Mesangial cell (primary cell): ENCODE results near the genes C3orf62 and RHOA.

DNA sequence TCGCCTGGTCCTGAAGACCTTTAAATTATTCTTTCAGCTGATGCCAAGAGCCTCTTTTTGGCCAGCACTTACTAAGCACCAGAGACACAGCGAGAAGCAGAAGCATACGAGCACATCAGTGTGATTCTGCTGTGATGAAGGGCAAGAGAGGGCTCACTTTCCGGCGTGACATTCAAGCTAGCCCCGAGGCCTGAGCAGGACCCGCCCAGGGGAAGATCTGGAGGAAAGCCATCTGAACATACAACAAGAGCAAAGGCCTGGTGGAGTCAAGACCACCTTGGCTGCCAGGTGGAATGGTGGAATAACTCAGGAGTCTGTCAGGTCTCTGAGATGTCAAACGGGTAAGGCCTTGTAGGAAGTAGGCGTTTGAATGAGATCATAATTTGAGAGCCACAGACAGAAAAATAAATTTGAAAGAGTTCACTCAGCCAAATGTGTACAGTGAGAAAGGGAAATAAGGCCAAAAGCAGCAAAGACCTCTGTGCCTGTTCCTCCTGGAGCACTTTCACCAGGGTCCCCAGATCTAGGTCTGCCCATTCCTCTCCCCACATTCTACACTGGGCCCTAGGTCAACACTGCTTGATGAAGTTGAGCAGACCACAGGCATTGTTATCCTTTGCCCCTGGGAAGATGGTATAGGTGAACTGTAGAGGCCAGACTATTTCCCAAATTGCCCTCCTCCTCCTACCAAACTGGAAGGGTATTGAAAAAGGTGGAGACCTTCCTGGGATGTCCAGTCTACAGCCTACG lies 569 bp upstream of the PRKAR2A start:
- RAMPAGE, long total RNA = no peak

DNA sequence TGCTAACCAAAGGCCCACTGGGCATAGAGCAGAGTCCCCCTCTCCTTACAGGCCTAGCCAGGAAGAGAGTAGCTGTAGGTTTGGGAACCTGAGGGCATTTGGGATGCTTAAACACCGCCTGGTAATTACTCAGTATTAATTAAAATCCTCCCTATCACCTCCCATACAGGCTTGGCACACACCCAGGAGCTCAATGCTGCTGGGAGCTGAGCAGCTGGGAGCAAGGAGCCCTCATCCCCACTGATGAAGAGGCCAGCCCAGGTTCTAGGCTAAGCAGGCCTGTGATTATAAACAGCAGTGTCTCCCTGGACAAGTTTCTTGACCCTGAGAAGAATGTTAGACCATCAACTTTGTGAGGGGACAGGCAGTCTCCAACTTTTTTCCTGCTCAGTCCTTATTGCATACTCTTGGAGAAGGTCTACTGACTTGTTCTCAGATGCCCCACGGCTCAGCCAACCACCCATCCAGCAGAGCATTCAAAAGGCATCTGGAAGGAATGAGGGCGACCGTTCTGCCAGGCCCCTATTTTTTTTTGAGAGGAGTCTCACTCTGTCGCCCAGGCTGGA lies 1.2 kb upstream of the PRKAR2A start:
- RAMPAGE, long total RNA = no peak

DNA sequence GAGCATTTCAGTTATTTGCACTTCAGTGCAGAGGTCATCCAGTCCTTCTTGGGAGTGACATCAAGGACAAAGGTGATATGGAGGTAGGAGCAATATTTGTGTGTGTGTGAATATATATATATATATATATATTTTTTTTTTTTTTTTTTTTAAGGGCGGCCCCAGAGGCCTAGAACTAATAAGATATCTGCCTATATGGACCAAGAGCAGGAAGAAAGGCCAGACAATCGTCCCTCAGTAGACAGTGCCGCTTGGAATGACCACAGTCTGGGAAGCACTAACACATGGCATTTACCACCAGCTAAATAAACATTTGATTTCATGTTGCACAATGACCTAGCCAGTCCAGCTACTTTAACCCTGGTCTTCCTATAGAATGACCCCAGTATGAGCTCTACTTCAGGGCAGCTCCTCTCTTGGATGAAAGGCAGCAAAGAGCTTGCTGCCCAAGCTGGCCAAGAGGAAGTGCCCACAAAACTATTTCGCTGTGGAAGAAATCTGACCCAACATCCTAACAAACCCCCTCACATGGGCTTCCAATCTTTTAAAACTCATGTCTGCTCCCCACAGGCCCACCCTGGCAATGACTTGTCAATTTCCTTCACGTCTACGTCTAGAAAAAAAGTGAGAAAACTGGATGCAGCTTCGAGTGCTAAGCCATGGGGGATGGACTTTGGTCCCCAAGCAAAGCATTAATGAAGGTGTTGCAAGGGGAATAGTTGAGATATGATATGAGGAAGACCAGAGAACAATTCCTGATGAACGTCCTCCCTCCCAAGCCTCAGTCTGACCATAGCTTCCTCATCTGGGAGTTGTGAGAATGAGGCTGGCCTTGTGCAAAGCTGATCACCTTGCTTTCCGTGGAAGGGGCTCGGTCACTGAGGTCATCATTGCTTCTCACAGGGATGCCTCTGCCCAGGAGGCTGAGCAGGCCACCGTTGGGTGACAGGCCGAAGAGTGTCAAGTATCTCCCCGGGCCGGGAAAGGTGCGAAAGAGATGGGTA lies 1.1 kb downstream of the SLC25A20 start:
- RAMPAGE, long total RNA = no peak

DNA sequence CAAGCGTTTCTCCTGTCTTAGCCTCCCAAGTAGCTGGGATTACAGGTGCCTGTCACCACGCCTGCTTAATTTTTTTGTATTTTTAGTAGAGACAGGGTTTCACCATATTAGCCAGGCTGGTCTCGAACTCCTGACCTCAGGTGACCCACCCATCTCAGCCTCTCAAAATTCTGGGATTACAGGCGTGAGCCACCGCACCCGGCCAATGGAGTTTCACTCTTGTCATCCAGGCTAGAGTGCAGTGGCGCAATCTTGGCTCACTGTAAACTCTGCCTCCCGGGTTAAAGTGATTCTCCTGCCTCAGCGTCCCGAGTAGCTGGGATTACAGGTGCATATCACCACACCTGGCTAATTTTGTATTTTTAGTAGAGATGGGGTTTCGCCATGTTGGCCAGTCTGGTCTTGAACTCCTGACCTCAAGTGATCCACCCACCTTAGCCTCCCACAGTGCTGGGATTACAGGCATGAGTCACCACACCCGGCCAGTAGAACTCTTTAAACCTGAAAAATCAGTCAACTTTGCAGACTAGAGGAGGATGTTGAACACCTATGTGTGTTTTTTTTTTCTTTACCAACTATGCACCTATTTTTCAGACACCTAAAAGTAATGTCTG lies 7.8 kb downstream of the ARIH2 start:
- RAMPAGE, long total RNA = no peak

DNA sequence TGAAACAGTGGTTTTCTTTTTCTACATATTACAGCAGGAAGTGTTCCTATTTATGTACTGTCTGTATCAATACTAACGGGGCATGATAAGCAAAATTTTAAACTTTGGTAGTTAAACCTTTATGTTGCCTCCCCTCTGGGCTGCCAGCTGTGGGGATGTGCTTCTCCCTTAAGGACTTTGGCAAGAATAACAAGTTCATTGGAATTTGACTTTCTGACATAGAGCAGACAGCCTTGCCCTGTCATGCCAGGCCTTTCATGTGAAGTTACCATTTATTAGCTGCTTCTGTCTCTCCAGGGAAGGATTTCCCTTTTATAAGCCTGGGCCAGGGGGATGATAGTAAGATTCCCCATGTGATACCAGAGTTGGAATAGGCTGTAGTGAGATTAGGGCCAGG lies 8.3 kb downstream of the ARIH2 start:
- RAMPAGE, long total RNA = no peak

- RAMPAGE, long total RNA = no peak
Measured at GRCh38 chr3:48927377-48927832, 8.8 kb downstream of the ARIH2 start.

GRCh38 chr3:49024013-49024631 lies 2.2 kb downstream of the NDUFAF3 start:
- RAMPAGE, long total RNA = no peak

- RAMPAGE, long total RNA = no peak
Measured at GRCh38 chr3:49114126-49114596, 6.5 kb downstream of the USP19 start.

DNA sequence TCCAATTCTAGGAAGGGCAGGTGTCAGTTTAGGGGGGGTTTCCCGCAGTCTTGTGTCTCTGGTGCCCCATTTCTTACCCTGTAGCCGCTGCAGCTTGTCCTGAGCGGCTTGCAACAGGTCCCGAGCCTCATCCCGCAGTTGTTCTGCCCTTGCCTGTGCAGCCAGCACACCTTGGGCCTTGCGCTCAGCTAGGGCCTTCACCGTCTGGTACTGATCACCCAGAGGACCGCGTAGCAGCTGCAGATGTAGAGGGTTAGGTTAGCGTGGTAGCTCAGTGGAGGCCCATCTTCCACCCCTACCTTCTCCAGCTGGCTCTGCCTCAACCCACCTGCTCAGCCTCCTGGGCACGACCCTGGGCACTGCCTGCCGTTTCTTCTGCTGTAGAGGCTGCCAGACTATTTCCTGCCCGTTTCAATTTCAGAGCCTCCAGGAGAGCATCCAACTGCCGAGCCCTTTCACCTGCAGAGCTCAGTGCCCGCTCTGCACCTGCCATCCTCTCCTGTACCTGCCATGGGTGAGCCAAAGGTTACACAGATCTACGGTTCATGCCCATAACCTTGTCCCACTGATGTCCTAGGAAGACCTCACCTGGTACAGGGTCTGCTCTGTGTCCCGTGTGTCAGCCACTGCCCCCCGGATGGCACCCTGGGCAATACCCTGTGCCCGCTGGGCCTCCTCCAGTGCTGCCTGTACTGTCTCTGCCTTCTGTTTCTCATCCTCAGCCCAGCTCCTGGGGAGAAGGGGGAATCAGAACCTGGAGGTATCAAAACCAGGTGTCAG lies 923 bp upstream of the USP19 start:
- RAMPAGE, long total RNA = no peak

- RAMPAGE, long total RNA = no peak
Measured at GRCh38 chr3:49172771-49173212, 1.4 kb downstream of the KLHDC8B start.

GRCh38 chr3:49198161-49198469 lies 1.2 kb upstream of the IHO1 start:
- RAMPAGE, long total RNA = no peak

- RAMPAGE, long total RNA = no peak
Measured at GRCh38 chr3:49270936-49271459, 6.0 kb downstream of the C3orf62 start.

- RAMPAGE, long total RNA = no peak
Measured at GRCh38 chr3:49276226-49277414, at the start of gene C3orf62. Gene C3orf62, minus strand, starts transcription at chr3:49277232.

- RAMPAGE, long total RNA = no peak
Measured at GRCh38 chr3:49339688-49339839, 289 bp downstream of the USP4 start.

DNA sequence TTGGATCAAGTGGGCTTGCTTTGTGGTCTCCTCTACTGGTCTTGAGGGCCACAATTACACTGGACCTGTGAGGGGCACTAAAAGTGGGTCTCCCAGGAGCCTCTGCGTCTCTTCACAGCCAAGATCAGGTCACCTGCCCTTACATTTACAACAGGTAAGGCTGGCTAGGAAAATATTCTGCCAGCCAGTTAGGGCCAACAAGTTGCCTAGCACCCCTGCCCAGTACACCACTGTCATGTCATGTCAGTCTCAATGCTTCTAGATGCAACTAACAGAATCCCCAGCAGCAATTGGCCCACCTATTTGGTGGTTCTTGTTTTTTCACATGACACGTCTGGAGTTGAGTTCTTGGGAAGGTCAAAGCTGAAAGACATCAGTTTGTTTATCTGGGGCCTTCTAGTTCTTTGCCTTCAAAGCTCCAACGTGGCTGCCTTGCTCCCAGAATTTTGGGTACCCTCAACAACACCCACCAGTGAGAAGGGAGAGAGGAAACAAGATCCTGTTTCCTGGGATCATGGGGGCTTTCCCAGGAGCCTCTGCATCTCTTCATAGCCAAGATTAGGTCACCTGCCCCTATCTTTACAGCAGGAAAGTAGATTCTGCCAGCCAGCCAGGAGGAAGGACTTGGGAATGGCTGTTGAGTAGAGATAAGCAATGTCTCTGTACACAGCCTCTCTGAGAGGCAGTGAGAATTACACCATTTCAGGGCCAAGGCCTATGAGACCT lies 8.8 kb downstream of the GPX1 start:
- RAMPAGE, long total RNA = no peak

GRCh38 chr3:49394145-49394942 lies 17.4 kb downstream of the RHOA start:
- RAMPAGE, long total RNA = no peak

DNA sequence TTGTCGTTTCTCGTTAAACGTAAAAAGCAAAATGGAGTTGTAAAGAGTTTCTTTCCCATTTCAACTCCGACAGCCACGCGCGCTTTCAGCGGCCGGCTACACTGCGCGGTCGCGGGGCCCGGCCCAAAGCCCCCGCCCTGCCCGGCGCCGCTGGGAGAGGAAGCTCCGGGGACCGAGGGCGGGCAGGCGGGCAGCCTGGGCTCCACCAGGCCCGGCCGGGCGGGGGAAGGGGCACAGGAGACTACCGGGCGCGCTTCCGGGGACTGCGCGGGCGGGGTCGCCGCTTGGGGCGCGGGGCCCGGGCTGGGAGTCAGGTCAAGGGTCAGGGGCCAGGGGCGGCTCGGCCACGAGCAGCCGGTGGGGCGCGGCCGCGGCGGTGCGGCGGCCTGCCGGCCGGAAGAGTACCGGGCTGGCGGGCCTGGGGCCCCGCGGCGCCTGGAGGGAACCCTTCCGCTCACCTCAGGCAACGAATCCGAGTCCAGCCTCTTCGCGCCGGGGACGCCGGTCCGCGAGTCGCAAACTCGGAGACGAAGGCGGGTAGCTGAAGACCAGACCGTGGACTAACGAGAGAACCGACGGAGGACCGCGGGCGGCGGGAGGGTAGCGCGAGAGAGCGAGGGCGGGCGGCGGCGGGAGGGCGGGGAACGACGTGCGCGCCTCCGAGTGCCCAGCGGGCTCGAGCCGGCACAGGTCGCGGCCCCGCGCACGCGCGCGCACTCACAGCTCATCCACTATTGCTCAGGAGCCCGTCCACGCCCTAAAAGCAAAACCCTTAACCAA lies at the start of gene RHOA:
Gene RHOA, minus strand, starts transcription at position 615 of the 780 bp plus-strand sequence.
- RAMPAGE, long total RNA = start-site peak on the minus strand centred at position 589 of the sequence, 48 bp wide, 2,272 reads

DNA sequence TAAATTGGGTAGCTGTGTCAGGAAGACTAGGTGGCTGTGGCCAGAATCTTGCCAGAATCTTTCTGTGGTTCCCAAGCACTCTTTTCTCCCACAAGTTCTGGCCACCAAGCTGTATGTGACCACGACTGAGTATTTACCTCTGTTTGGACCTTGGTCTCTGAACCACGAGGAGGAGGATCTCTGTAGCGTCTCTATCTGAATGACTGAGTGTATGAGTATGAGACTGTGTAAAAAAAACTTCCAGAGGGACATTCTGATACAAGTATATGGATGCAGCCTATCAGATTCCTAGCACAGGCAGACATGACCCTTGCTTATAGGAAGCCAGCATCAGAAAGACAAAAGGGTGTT lies 30.6 kb downstream of the DAG1 start:
- RAMPAGE, long total RNA = no peak

GRCh38 chr3:49531389-49531961 lies 22.8 kb upstream of the BSN start:
- RAMPAGE, long total RNA = no peak

GRCh38 chr3:49552927-49553757 lies 1.1 kb upstream of the BSN start:
- RAMPAGE, long total RNA = no peak